Non-pigmented ciliary epithelial cell (primary cell): ENCODE results near the gene USP3.

- RRBS, result no CpG with 5 or more reads among the region's 11 CpGs
Observed at GRCh38 chr15:63063952-63064545, 21.5 kb downstream of the TPM1 start.

GRCh38 chr15:63105387-63105767 is 16.3 kb upstream of the LACTB start:
- RRBS, result no CpG with 5 or more reads among the region's 7 CpGs

DNA sequence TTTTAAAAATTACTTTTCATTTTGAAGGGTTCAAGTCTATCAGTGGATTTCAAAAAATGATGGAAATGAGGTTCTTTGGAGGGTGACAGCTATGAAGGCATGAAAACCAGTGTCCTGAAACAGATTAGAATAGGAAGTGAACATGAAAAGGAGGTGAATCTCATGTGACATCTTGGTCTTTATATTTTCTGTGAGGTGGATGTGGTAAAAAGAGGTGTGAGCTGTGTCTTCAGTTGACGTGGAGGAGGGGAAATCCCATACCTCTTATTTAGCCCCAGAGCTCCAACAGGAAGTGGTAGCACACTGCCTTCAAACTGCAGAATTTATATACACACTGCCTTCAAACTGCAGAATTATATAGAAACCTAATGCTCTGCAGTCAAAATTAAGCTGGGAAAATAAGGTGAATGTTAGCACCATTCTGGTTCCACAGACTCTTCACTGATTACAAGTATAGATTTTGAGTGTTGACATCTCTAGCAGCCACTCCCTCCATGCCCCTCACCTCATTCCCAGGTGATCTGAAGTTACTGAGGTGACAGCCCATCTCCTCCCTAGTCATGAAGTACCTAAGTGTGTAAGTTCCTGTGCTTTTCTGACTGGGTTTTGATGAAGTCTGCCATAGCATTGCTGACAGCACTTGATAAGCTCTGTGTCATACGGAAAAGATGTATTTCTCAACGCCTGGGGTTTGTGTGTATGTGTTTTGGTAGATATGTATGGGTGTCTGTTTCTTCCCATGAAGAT is 2.6 kb downstream of the RAB8B start:
- RRBS, result no CpG with 5 or more reads among the region's 3 CpGs

GRCh38 chr15:63196905-63197537 is 7.6 kb downstream of the RAB8B start:
- RRBS, result no CpG with 5 or more reads among the region's 5 CpGs

- RRBS, result no CpG with 5 or more reads among the region's 11 CpGs
Observed at GRCh38 chr15:63327410-63328270, 50.2 kb downstream of the APH1B start.

GRCh38 chr15:63341937-63342296 is 39.7 kb downstream of the CA12 start:
- RRBS, result no CpG with 5 or more reads among the region's 4 CpGs

GRCh38 chr15:63498769-63499480 is 5.5 kb upstream of the USP3 start:
- RRBS, result no CpG with 5 or more reads among the region's 14 CpGs

DNA sequence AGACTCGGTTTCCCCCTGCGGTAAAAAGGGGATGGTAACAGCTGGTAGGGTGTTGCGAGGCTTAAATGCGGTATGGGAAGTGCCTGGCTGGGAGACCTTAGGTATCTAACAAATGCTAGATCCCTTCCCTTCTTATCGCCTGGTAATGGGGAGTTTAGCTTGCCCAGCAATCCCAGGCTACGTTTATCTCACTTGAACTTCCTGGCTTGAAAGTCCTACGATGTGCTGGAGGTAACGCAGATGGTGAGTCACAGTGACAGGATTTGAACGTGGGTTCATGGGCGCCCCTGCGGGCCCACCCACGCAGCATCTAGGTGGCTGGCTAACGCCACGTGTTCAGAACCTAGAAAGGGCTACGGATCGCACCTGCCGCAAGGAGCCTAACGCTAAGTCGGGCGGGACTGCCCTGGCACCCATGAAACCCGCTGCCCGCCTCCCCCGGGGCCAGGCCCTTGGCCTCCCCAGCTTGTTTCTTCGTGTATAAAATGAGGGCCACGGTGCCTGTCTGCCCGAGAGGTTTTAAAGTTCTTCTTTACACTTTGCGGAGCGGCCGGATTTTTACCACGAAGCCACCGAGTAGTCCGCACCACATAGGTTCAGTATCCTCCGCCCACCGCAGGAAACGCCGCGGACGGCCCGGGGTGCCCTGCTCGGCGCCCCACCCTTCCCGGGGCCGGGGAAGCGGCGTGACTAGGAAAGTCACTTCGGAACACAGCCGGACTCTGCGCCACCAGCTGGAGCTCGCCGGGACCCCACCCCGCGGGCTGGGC is 545 bp upstream of the USP3 start:
- RRBS, result 3% methylated on average over 16 of the region's 52 CpGs

GRCh38 chr15:63504433-63504931 is at the start of gene USP3:
TSS of gene USP3 (plus strand) at chr15:63504593.
- RRBS, result 2% methylated on average over 26 of the region's 60 CpGs

DNA sequence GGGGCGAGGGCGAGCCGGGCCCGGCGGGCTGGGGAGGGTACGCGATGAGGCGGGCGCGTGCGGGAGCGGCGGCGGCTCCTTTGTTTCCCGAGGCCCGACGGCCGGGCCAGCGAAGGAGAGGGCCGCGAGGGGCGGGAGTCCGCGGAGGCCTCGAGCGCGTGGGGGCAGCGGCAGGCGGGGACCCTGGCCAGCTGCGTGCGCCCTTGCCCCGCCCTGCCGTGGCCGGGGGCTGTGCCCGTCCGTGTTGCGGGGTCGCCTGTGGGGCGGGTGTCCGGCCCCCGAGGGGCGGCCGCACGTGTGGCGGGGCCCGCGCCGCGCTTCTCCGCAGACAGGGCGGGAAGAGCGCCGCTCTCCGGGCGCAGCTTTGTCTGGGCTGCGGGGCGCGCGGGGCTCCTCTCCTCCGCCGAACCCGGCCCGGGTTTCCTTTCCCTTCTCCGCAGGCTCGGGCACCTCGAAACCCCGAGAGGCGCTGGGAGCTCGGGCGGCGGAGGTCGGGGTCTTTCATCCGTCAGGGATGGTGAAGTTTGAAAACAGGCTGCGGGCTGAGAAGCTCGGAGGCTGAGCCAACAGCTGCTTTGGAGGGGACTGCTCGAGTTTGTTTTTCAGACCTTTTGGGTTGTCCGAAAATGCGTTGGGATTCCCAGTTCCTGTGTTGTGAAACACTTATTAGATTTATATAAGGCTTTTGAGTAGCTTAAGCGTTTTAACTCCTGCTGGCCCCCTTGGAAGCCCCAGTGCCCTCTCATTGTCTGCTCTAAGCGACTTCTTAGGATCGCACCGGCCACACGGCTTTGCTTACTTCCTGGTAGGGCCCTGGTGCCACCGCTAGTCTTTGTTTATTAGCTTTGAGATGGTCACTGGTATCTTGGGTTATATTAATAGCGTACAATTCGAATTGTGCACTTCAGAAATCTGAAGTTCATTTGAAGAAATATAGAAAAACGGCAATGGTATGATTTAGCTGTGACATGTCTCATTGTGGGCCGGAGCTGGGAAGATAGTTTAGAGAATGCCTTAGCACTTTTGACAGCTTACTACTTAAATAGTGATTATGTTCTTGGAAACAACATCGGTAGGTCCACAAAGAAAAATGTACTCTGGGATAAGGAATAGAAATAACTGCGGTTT is 903 bp downstream of the USP3 start:
- RRBS, result 1% methylated on average over 37 of the region's 90 CpGs

DNA sequence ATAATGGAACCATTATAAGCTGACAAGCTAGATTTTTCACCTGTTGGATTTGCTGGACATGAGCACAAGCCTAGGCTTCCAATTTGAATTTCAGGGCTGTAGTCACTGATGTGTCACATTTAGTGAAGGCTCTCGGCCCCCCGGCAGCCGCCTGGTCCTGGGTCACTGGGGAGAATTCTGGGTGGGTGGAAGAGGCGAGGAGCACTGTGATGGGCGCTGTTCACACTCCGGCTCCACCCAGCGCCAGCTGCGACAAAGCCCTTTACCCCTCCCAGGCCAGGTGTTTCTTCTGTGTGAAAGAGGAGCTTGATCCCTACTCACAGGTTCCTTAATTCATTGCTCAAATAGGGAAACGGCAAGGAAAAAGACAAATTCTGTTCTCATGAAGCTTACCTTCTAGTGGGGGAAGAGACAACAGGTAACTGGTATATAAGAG is 4.7 kb downstream of the FBXL22 start:
- RRBS, result 15% methylated on average over 5 of the region's 9 CpGs

- RRBS, result no CpG with 5 or more reads among the region's 2 CpGs
Observed at GRCh38 chr15:63807138-63807889, 26.4 kb downstream of the HERC1 start.

DNA sequence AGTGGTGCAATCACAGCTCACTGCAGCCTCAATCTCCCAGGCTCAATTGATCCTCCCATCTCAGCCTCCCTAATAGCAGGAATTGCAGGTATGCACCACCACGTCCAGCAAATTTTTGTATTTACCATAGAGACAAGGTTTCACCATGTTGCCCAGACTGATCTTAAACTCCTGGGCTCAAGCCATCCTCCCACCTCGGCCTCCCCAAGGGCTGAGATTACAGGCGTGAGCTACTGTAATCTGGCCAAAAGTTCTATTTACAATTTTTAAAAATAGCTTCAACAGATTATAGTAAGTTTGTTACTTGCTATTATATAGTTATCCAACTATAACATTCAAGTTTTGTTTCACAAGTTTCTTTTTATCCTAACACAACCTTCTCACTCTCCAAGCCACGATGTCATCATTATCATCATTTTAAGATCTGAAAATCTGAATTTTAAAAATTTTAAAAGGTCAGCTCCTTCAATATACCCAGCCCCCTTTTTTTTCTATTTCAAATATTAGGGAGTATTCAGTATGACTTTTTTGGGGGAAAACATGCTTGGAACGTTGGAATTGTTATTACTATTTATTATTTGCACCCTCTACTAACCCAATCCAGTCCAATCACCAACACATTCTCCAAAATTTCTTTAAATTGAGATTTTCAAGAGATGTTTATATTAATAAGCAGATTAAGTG is 2.4 kb downstream of the HERC1 start:
- RRBS, result no CpG with 5 or more reads among the region's 5 CpGs

DNA sequence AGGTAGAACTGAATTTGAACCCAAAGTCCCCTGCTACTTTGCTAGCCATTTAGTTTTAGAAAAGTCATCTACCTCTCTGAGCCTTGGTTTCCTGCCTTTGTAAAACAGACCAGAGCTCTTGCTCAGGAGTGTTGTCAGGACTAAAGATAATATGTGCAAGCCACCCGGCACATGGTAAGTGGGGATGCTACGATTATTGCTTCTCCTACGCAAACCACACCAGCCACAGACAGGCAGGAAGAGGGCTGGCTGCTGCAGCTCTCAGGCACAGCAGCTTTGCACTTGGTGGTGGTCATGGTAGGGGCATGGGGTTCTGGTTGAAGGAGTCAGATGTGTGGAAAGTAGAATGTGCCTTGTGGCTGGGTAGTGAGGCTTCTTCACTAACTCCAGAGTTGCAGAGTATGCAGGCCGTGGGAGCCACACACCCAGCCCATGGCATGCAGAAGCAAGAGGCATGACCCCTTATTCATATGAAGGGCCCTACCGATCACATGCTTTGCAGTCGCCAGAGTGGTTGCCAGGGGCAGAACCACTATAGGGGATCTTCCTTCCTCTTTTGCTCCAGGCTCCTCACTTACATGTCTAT is 59.0 kb upstream of the HERC1 start:
- RRBS, result no CpG with 5 or more reads among the region's 6 CpGs

GRCh38 chr15:63927982-63929094 is 94.6 kb upstream of the HERC1 start:
- RRBS, result no CpG with 5 or more reads among the region's 6 CpGs

- RRBS, result no CpG with 5 or more reads among the region's 10 CpGs
Observed at GRCh38 chr15:63939190-63940193, 105.7 kb upstream of the HERC1 start.

- RRBS, result no CpG with 5 or more reads among the region's 5 CpGs
Observed at GRCh38 chr15:64019625-64020405, 26.5 kb downstream of the DAPK2 start.

DNA sequence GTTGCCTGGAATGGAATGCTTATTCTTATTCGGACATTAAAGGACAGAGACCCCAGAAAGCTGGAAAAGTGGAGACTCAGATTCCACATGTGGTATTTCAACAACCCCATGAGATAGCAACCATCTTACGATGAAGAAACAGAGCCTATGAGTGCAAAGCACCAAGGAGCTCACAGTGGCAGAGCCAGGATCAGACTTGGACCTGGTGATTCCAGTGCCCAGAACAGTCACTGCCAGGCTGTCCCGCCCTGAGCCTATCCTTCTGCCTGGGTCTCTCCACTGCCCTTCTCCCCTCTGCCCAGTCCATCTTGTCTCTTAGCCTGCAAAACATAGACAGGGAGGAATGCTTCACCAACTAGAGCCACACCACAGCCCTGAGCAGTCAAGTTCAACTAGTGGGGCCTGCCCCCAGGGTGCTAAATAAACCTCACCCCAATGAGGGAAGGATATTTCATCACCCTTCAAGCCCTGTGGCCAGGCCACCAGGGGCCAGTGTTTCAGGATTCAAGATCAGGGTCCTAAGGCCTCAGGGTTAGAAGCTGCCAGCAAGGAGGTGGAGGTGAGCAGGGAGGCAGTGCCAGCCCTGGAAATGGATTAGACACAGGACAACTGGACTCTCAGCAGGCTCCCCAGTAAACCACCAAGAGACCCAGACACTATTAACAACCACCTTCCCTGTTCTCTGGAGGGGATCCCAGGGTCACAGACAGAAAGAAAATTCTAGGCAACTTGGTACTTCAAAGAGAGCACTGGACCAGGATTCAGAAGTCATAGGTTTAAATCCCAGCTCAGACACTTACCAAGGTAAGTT is 21.7 kb downstream of the DAPK2 start:
- RRBS, result no CpG with 5 or more reads among the region's 3 CpGs

DNA sequence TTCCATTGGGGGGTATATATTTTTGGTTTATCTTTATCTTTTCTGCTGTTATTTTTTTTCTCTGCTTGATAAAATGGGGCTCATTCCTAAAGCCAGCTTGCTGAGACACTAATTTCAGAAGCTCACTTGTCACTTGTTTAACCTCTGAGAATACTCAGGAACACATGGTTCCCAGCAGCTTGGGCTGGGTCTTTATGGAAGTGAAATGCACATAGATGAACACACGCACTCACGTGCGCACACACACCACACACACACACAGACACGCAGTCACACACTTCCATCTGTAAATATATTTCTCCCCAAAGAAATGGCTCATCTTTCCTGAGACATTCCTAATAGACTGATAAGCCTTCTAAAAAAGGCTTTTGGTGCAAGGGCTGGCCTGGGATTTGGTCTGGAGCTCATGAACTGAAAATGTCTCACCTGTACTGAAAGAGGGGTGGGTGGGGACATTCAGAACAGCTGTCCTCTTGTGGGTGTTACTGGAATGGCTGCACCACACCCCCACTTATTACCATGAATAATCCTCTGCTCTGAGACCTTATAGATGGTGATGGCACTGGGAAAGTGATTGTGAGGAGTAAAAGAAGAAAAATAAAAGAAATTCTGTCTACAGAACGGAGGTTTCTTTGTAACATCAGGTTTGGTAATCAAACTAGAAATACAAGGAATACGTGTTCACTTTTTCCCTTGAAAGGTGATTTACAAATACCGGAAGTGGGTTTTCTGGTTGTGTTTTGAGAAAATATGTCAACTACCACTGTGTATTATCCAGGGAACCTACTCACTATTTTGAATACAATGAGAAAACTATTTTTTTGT is 3.7 kb upstream of the PPIB start:
- RRBS, result no CpG with 5 or more reads among the region's 7 CpGs

- RRBS, result no CpG with 5 or more reads among the region's 5 CpGs
Observed at GRCh38 chr15:64246664-64247217, 83.9 kb upstream of the PPIB start.